Mucosa of descending colon (tissue), 1 donor: ENCODE results near the gene MFSD14A.

DNA sequence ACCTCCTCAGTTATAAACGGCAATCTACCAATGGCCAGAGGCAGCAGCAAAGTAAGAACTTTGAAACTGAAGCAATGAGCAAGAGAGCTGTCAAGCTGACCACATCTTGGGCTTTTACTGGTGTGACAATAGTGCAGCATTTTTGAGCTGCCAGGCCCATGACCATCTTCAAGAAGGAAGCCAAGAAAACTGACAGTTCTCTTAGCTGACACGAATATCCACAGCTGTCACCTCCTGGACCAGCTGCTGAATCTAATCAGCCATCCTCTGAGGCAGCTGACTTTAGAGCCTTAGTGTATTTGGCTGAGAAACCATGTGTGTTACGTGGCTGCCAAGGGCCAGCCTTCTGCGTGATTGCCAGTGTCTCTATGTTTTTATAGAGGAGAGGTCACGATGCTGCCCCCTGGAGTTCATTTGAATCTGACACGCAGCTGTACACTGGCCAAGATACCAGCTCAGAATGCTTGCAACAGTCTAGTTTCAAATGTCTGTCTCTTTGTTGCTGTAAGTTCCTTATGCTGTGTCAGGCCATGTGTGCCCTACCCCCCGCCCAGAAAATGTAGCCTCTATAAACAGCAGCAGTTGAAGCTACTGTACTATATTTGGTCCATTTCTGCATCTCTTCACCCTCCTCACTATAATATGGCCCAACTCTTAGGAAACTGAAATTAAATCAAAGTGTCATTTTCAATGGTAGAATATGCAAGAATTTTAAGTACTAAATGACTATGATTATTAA is 39.7 kb downstream of the PALMD start:
- PRO-cap: no peak

GRCh38 chr1:100037851-100038228 is at the start of gene MFSD14A:
TSS of gene MFSD14A (plus strand) at chr1:100038095.
- PRO-cap: bidirectional peak, plus-strand start at chr1:100038114, minus-strand start at chr1:100038001

- PRO-cap: no peak
Measured at GRCh38 chr1:100085328-100086647, 46.9 kb downstream of the SASS6 start.

DNA sequence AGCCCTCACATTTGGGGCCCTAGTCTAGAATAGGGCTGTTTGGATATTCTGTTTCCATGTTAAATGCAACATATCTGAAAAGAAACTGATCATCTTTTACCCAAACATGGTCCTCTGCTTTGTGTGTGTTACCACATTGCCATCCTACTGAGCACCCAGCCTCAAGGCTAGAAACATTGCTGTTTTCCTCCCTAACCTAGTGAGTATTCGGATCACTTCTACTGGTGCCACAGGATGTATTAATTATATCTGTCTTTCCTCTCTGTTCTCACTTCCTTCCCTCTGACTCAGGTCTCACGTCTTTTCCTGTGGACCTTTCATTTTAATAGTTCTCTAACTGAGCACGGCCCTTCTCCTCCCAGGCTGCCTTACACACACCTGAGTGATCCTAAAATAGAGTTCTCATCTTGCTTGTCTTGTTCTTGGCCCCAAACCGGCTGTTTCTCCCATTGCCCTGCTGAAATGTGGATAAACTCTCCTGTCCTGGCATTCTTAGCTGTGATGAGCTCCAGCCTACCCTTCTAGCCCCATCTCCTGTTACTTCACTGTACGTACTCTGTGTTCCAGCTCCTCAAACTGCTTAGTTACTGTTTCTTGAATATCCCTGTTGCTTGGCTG is 91.8 kb downstream of the CDC14A start:
- PRO-cap: bidirectional peak, plus-strand start at position 336 of the sequence, minus-strand start at position 220 of the sequence

DNA sequence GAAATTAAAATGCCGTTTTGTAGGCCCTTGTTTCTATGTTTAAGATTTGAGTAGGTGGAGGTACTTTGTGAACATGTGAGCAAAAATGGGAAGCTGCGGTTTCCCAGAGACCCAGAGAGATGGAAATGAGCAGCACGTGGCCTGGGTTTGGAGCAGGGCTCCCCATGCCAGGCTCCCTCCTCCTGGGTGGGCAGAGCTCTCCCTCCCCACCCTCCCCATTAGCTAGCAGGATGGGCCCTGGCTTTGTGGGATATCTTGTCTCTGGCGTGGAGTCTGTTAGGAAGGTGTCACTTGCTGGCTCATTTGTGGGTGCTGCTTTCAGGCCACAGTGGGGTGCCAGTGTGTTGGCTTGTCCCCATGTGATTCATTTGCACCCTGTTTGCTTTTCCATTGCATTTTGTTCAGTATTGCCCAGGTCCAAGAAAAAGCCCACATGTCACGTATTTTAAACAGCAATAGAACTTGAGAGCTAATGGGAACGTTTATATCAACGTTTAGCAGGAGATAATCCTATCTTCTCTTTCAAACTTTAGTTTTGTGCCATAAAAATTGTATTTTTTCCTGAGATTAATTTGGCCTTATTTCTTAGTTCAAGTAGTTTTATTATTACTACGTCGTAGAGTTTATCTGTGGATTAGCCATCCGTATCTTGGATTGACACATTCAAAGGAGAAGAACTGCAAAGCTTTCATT is 73.7 kb upstream of the GPR88 start:
- PRO-cap: no peak

DNA sequence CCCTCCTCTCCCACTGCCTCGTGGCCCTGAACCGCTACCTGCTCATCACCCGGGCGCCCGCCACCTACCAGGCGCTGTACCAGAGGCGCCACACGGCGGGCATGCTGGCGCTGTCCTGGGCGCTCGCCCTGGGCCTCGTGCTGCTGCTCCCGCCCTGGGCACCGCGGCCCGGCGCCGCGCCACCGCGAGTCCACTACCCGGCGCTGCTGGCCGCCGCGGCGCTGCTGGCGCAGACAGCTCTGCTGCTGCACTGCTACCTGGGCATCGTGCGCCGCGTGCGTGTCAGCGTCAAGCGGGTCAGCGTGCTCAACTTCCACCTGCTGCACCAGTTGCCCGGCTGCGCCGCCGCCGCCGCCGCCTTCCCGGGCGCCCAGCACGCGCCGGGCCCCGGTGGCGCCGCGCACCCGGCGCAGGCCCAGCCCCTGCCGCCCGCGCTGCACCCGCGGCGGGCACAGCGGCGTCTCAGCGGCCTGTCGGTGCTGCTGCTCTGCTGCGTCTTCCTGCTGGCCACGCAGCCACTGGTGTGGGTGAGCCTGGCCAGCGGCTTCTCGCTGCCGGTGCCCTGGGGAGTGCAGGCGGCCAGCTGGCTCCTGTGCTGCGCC is 1.5 kb downstream of the GPR88 start:
- PRO-cap: no peak

DNA sequence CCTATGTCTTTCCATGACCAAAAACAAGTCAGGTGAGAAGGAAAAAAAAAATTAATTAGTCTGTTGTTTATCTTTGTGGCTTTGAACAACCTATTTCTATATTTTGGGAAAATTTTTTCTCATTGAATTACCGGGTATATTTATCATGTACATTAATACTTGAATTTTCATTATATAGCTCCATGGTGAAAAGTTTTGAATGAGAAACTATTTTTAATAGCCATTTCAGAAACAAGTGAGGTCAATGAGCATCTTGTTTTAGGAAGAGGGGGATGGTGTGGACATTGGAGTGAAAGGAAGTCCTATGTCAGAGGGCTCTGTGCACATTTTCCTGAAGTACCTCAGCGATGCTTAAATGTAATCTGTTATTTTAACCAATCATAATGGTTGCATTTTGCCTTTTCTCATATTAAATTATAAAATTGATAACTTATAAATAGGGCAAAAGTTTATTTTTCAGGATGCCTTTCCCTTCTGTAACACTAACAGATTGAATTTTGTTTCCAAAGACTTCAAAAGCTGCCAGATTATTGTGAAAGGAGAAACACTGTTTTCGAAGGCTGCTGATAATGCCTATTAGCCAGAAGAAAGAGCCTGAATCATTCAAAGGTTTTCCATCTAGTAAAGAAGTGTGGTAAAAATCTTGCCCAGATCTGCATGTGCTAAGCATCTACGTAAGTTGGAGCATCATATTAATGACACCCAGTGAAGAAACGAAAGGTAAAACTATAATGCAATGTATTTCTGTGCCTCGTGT is 73.7 kb upstream of the S1PR1 start:
- PRO-cap: no peak

- PRO-cap: no peak
Measured at GRCh38 chr1:101239692-101240902, 3.3 kb downstream of the S1PR1 start.

DNA sequence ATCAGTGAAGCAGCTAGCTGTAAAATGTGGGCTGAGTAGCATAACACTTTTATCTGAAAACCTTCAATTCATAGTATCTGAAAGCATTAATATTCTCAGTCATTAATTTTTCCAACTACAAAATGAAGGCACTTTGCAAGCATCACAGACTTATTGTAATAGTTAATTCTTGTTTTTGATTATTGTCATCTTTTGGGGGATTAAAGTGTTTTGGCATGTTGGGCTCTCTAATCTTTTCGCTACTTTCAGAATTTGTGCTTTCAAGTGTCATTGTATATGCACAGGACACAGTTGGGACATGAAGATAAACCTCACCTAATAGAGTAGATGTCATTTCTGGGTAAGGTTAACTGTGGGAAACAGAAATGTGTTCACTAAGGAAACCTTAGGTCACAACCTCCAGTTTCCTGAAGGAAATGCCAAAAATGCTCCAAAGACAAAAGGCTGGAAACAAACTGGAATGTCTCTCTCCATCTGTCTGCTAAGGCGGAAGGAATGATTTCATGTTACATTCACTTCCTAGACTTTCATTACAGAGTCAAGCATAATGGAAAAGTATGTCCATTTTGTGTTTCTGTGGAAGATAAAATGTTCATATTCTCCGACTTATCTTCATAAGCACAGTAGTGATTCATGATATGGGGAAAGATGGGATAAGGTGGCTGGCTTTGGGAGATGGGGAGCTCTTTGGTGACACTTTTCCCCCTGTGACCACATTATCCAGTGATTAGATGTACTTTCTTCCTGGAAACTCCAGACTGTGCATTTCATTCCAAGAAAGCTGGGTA is 5.5 kb downstream of the S1PR1 start:
- PRO-cap: no peak

- PRO-cap: no peak
Measured at GRCh38 chr1:103561519-103561997, 9.8 kb upstream of the AMY2B start.

DNA sequence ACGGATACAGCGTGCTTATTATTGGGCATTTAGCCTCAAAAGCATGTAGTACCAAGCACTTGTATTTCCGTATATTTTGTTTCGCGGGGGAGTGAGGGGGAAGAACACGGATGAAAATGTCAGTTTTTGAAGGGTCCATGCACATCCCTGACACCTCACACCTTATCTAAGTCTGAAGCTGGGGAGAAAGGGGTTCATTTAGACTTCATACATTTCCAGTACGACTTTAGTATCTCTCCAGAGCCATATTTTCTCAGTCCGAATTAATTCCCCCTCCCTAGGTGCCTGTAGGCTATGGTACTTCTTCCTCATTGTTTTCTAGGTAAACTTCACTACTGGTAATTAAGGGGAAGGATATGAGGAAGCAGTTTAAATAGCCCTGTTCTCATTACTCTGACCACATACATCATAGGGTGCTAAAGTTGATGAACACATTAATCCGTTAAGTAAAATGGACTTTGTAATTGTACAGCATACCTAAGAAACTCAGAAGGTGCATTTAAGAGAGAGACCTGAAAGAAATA is 1.6 kb downstream of the PRMT6 start:
- PRO-cap: no peak

DNA sequence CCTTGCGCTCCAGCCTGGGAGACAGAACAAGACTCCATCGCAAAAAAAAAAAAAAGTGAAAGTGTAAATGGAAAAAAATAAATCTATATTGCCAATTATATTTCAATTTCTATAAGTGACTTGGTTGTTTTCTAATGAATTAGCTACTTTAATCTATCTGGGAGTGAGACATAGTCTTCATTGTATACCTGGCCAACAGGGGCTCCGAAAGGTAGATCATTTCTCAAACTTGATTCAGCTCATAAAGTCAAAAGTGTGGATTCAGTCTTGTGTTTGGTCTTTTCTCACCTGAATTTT is 165.8 kb downstream of the NTNG1 start:
- PRO-cap: no peak

DNA sequence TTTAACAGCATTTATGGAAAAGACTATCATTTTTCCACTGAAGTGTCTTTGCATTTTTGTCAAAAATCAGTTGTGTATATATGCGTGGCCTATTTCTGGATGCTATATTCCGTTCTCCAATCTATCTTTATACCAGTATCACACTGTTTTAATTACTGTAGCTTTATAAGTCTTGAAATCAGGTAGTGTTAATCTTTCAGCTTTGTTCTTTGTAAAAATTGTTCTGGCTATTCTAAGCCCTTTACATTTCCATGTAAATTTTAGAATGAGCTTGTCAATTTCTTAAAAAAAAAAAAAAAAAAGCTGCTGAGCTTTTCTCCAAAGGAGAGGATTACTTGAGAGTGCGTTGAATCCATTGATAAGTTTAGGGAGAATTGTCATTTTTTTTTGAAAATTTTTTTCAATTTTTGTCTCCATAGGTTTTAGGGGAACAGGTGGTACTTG is 229.1 kb downstream of the NTNG1 start:
- PRO-cap: no peak

DNA sequence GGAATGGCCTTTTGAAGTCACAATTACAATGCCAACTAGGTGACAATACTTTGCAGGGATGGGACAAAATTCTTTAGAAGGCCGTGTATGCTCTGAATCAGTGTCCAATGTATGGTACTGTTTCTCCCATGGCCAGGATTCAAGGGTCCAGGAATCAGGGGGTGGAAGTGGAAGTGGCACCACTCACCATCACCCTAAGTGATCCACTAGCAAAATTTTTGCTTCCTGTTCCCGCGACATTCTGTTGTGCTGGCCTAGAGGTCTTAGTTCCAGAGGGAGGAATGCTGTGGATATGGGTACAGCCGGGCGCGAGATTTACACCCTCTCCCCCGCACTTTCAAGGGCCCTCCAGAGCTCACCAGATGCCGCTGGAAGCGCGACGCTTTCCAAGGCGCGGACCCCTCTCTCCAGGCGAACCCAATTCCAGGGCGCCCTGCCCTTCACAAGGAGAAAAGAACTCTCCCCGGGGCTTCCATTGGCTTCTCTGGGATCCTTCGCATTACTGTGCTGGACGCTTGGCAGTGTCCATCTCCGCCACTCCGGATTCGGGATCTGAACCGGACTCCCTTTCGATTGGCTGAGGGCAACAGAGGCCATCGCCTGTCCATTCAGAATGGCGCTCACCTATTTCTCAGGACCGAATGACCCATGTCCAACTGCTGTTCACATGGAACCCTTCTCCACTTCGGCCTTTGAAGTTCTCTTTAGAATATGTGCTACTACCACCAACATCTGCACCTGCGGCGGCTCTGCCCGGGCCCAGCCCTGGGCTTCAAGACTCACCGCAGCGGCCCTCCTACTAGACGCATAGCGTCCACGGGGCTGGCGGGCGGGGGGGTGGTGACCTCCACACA is 394.6 kb downstream of the VAV3 start:
- PRO-cap: unidirectional peak, minus-strand start at position 446 of the sequence

DNA sequence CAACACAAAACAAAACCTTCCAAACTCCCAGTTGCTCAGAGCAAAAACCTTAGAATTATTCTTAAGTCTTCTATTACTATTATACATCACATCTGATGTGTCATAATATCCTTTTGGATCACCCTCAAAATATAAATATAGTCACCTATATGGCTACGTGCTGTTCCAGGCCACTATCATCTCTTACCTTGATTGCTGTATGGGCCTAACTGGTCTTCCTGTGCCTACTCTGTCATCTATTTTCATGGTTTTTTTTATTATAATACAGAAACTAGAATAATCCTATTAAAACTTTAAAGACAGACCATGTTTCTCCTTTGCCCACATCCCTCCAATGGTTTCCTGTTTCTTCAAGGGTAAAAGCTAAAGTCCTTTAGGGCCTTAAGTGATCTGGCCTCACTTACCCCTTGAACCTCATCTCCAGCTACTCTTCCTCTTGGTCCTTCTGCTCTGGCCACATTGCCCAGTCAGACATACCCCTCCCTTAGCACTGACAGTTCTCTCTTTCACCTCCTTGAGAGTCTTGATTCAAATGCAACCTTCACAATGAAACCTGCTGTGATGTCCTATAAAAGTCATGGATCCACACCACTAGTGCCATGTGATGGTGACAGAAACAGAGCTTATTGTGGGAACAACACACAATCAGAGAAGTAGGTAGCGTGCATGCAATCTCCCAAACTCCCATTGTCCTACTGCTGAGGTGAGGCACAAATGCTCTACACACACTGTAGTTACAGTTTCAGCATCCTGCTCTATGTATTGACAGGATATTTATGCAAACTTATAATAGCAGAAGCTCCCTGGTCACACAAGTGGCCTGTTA is 379.7 kb downstream of the VAV3 start:
- PRO-cap: no peak

DNA sequence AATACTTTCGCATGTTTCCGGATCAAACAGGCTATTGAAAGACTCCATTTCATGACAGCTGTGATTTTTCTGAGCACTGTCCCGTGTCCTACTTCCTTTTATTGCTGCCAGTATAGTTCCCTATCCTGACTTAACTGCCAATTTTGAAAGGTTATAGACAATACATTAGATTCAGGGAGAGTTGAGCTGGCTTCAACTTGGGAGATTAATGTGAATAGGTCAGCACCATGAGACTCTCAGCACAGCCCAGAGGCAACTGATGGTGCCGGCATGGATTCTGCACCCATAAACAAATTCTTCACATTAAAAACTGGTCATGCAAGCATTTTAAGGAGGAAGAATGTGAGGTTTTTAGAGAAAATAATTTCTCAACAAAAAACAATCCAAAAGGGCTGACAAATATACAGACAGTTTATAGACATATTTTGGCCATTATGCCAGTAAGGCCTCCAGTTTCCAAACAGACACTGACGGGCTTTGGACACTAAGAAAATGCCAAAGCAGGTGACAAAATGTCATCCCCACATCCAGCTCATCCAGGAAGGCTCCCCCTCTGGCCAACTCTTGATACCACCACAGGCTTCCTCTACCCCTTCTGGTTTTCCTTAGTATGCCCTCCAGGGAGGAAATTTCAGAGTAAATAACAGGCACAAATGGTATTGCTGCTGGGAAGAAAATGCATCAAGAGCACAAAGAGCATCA is 225.5 kb downstream of the VAV3 start:
- PRO-cap: no peak

GRCh38 chr1:107785896-107786934 is 178.8 kb downstream of the VAV3 start:
- PRO-cap: unidirectional peak, minus-strand start at chr1:107786704

DNA sequence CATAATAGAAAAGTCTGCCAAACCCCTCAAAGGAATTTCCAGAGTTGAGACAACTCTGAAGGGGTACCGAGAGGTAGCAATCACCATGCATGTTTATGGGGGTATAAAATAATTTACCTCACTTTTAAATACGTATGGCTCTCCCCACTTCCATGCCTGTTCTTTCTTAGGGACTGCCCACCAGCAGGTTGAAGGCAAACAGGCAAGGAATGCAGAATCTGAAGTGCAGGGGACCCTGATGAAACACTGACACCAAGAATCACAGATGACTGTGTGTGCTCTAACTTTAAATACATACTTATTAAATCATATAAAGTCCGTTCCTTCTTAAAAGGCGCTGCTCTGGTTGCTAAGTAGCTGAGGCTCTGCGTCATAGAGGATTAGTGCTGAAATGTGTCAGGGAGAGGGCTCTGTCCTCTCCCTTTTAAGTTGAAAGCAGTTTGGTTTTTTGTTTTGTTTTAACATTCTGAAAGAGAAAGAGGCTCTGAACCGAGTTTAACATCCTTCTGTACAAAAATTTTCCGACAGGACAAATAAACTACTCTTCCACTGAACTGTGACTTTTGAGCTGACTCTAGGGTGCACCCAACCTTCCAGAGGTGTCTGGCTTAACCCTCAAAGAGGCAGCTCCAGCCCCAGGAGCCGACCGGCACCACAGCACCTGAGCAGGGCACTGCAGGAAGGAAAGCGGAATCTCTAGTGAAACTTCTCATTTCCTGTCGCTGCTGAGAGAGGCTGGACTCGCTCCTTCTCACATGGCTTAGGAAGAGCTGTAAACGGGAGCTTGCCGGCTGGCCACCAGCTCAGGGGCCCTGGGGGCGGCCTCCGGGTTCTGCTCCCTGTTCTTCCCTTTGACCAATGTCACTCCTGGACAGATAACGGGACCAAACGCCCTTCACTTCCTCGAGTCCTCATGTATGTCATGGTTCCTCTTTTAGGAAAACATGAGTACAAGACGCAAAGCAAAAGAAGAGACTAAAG is 1.4 kb downstream of the VAV3 start:
- PRO-cap: unidirectional peak, plus-strand start at position 559 of the sequence; bidirectional peak, plus-strand start at position 712 of the sequence, minus-strand start at position 675 of the sequence; bidirectional peak, plus-strand start outside the sequence, minus-strand start at position 860 of the sequence

GRCh38 chr1:108053077-108053621 is 88.2 kb upstream of the VAV3 start:
- PRO-cap: no peak

- PRO-cap: no peak
Measured at GRCh38 chr1:108053622-108053947, 88.6 kb upstream of the VAV3 start.